Placental pericyte (primary cell): Measurements from ENCODE around the gene LURAP1L.

- CAGE, long polyA plus RNA: no peak
Measured at GRCh38 chr9:5833322-5833679, 384 bp upstream of the ERMP1 start.

DNA sequence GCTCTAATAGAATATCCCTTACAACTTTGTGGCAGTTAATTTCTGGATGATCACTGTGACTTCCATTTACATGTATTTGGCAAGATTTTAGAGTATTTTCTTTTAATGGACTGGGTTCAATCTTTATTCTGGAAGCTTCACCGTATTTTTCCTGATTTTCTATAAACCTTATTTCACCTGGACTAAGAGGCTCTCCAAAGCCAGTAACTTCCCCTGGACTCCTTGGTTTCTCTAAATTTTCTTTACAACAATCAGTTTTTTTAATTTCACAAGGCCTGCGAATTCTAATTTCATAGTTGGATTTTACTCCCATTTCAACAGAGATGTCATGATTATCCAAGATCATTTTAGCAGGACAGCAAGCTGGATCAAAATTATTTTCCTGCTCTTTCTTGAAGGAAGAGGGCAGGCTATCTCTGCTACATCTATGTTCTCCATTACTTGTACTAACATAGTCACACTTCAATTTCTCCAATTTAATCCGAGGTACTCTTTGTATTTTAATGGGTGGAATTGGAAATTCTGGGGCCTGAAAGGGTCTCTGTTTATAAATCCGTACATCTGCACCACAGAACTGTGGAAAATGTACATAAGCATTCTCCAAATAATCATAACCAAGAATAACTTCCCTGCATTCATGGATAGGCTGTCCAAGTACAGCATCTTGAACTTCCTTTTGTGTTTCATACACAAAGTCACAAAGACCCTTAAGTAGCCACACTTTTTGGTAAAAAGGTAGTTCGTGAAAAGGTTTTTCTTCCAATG is 39.9 kb downstream of the KIAA2026 start:
- CAGE, long polyA plus RNA: no peak

DNA sequence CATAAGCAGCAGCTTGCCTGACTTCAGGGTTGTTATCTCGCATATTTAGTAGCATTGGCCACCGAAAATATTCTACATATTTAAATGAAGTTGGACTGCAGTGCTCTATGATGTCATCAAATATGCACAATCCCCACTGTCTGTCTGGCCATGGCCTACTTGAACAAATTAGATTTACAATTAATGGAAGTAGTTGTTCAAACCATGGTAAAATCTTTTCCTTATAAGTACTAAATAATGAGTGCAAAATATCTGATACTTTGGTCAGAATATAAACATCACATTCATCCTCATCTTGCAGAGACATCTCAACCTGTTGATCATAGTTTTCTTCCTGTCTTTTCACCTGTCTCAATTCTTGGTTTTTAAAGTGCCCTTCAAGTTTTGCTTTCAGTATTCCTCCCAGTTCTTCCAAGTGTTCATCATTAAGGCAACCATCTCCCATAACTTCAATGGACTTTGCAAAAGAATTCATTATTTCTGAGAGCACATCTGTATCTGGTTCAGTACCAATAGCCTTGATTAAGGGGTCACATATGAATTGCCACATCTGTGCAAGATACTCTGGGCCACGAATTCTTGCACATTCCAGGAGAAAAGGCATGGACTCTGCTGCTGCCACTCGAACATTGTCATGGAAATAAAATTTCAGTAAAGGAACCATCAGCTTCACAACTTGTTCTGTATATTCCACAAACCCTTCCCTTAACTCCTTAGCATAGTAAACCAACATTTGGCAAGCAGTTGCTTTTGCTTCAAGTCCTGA is 2.4 kb downstream of the RANBP6 start:
- CAGE, long polyA plus RNA: no peak

GRCh38 chr9:6566290-6566843 is 79.2 kb downstream of the GLDC start:
- CAGE, long polyA plus RNA: no peak

DNA sequence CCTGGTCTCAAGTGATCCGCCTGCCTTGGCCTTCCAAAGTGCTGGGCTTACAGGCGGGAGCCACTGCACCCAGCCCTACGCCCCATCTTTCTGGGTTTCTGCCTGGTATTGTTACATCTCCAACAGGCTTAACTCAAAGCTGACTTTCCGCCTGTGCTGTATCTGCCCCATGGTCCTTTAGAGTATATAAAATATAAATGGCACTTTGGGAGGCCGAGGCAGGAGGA is 36.4 kb upstream of the GLDC start:
- CAGE, long polyA plus RNA: no peak

DNA sequence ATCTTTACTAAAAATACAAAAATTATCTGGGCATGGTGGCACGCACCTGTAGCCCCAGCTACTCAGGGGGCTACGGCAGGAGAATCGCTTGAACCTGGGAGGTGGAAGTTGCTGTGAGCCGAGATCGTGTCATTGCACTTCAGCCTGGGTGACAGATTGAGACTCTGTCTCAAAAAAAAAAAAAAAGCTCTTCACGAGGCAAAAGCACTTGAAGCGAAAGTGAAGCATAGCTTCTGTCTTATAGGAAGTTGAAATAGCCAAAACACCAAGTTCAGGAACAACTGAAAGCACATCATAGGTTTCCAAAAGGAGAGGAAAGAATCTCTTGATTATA is 7.5 kb upstream of the KDM4C start:
- CAGE, long polyA plus RNA: no peak

DNA sequence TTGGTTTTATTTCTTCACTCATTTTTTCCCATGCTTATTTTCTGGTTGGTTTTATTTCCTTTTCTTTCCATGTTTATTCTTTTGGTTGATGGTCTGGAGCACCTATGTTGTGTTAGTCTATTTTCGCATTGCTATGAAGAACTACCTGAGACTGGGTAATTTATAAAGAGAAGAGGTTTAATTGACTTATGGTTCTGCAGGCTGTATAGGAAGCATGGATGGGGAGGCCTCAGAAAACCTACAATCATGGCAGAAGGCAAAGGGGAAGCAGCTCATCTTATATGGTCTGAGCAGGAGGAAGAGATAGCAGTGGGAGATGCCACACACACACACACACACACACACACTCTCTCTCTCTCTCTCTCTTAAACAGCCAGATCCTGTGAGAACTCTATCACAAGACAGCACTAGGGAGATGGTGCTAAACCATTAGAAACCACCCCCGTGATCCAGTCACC is 364.2 kb downstream of the KDM4C start:
- CAGE, long polyA plus RNA: no peak

DNA sequence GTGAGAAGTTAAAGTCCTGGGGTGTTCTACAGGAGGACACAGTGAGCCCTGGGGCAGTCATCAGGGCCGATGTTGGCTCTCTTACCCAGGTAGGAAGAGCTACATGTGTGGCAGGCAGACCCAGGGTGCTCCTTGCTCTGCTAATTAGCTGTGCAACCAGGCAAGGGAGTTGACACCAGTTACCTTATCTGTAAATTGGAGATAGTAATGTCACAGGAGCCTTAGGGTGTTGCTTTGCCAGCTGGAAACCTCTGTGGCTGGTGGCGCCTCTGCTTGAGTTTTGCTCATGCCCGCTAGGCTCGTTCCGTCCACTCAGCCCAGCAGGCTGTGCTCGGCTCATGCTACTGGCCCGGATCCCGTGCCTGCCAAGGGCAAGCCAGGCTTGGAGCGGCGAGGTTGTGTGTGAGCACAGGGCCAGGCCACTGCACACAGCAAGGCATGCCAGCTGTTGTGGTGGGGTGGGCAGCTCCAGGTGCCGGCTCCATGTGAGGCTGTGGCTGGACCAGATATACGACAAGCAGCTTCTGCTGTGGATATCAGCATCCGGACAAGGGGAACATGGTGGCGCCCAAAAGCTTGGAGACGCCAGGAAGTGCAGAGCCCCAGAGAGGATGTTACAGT is 390.0 kb downstream of the KDM4C start:
- CAGE, long polyA plus RNA: no peak

DNA sequence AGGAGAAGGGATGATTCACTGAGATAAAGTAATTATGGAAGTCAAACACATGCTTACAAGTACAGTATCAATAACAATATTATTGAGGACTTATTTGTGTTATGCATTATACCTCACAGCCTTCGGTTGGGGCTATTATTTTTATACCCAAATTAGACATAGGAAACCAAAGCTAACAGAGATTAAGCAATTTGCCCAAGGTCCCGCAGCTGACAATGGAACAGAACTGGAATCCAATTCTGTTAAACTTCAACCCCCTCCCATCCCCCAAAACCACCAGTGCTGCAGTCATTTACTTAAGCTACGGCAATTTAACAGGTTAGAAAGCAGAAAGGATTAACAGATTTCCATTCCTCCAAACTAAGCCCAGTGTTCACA is 1023.0 kb upstream of the DMAC1 start:
- CAGE, long polyA plus RNA: no peak

- CAGE, long polyA plus RNA: no peak
Measured at GRCh38 chr9:8961345-8961746, 1161.8 kb upstream of the DMAC1 start.

DNA sequence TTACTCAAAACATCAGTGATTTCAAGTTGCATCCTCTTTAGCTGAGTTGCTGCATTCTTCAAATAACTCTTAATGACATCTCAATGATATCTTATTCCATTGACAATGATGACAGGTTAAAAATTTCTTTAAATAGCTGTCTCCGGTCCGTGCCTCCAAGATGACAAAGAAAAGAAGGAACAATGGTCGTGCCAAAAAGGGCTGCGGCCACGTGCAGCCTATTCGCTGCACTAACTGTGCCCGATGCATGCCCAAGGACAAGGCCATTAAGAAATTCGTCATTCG is 1291.1 kb upstream of the DMAC1 start:
- CAGE, long polyA plus RNA: no peak

DNA sequence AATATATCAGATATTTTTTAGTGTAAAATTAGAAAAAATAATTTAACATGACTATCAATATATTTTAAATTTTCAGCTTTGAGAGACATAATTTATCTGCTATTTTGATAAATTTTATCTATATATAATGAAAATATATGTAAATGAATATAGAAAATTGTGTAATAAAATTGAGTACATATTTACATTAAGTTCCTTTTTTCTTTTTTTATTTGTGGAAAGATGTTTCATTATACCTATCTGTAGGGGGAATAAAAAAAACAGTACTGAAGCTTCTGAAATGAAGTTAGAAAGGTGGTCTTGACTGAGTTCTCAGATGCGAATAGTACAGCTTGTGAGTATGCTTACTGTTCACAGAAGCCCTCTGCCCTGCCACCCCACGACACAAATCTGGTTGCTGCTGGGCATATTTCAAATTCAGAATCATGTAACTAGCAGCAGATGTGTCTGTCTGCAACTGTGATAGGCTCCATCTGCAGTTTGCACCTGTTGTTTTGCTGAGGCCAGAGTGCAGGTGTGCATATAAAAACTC is 1000.8 kb downstream of the PTPRD start:
- CAGE, long polyA plus RNA: no peak

DNA sequence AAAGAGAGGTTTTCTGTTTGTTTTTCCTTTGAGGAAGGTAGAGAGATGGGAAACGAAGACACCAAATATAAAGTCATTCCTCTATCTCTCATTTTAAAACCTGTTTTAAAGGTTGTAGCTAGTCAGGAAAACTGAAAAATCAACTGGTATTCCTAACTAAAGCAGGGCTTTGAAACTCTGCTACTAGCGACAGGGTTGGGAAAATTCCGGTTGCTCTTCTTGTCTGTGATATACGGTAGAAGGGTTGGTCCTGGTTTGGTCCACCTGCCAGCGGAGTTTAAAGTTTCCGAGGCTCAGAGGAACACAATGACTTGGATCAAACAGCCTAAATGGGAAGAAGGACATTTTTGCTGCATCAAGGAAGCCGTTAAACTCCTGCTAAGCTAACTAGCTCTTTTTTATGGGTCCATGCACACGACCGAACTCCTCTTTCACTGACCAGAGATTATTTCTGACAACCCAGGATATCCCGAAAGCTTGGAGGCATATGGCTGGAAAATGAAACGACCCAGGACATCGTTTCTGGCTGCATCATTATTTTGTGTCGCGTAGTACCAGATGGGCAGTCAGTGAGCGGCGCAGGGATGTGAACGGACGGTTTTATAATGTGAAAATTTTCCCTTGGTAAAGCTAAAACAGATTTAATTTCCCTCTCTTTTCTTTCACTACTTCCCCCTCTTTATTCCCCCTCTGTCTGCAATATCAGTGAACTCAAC is at the start of gene LURAP1L:
LURAP1L (plus strand) TSS at position 306 of the 716 bp plus-strand sequence.
- CAGE, long polyA plus RNA: no peak

- CAGE, long polyA plus RNA: no peak
Measured at GRCh38 chr9:12816738-12817424, 42.1 kb downstream of the LURAP1L start.

GRCh38 chr9:13083375-13083834 is 196.1 kb downstream of the MPDZ start:
- CAGE, long polyA plus RNA: no peak

DNA sequence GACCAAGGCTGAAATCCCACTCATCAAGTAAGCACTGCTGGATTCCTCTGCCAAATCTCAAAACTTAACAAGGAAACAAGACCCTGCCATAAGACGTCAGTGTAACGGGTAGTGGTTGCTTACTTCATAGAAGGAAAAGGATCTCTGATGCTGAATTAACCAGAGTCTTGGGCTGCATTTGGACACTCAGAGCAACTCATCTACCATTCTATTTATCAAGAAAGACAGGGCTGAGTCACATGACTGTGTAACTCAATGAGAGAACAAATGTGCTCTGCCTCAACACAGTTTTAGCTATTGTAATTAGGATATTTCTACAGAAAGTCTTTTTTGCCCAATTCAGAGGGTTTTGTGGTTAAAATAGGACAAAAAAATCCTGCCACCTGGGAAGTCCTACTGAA is 104.6 kb downstream of the MPDZ start:
- CAGE, long polyA plus RNA: no peak

DNA sequence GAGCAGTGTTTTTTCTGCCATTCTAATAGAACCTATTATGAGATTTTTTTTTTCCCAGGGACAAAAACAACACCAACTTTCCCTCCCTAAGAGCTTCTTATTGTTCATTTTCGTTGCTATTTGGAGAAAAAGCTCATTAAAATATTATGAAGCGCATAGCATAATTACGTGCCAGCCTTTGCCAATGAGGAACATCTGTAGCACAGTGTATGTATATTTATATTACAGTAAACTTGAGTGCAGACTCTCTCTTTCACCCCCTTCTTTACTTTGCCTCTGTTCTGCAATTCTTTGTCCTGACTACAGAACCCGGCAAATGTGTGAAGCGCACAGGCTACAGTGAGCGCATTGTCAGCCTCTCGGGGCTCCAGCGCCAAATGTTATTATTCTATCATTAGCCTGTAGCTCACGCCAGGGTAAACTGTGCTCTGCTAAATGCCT is 163.8 kb upstream of the MPDZ start:
- CAGE, long polyA plus RNA: no peak

DNA sequence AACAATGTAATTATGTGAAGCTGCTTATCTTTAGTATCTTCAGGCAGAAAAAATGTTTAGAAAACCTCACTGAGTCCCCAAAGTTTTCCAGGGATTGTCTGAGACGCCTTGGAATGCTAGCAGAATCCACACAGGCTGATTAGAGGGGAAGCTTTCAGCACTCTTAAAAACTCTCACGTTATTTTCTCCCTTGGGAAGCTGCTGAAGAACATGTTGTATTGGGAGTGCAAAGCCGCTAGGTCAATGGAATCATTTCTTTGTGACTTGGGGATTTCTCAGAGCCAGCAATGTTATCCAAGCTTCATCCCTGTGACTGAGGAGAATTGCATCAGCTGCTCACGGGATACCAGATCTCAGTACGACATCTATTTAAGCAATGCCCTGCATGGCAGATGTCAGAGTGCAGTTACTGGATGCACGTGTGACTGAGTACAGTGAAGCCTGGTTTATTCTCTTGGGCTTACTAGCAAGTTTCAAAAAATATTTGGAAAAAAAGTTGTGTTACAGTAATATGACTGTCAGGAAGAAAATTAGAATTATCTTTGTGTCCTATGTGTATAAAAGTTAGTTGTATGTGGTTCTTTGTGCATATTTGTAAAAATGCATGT is 426.5 kb upstream of the MPDZ start:
- CAGE, long polyA plus RNA: no peak

DNA sequence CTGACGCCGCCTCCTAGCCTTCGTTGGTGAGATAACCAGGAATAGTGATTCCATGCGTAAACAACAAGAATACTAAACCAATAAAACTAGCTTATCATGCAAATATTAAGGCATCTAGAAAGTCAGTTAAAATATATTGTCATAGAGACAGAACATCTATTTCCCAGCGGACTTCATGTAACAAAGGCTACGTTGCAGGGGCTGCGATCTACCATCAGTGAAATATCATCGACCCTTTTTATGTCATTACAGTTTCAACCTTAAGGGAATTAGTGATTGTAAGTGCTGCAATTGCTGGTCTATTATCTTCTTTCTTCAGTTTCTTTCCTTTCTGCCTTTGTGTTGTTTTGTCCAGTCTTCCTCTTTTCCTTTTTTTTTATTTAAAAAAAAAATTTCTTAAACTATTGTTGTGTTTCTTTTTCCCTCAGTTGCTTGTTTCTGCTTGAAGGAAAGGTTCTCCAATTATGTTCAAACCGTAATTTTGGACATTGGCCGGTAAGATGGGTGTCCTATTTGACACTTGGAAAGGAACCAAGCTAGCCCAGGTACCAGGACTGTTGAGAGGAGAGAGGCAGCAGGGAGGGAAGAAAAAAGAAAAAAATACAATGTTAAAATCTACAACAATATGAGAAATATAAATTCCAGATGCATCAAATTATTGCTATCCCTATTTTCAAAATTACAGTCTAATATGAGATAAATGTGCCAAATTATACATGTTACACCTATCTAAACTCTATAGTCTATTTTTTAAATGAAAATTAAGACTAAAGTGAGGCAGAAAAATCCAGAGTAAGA is 226.0 kb downstream of the NFIB start:
- CAGE, long polyA plus RNA: no peak

DNA sequence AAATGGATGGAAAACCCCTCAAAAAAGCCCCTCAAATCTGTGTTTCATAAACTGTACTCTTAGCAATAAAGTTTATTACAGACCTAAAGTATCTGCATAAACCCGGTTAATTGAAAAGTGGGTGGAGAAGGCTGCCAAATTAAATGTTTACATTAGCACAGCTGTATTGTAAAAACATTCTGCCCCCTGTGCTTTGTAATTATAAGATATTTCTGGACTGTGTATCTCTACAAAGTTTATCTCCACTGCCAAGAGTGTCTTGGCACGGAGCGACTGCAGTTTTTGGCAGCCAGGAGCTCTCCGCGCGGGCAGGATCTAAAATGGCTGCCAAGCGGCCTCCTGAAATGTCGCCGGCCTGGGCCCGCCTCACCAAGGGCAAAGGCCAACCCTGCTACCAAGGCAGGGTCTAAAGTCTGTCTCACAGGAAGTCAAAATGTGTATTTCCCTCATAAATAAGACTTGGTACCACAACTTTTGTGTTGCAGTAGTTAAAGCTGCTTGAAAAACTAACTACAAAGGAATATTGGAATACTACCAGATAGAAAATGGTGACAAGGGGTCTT is 110.6 kb downstream of the NFIB start:
- CAGE, long polyA plus RNA: no peak